Aorta (tissue), 1 donor: ENCODE measurements around a stretch of chr9.

DNA sequence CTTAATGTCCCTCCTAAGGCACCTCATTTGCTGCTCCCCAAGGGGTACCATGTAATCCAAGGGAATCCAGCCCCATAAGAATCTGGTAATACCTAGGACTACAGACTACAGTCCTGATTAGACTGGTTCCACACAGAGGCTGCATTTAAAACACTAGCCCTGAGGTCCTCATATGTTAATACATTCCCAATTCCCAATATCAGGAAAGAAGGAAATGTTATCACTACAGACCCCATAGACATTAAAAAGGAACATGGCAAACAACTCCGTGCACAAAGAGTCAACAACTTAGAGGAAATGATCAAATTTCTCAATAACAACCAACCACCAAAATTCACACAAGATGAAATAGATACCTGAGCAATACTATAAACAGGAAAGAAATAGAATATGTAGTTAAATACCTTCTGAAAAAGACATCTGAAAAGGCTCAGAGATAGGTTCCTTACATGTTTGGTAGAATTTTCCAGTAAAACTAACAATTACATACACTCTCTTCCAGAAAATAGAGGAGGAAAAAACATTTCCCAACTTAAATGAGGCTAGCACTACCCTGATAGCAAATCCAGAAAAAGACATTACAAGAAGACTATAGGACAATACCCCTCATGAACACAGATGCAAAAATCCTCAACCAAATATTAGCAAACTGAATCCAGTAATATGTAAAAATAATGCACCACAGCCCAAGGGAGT lies 28.9 kb downstream of the SEMA4D start:
- PRO-cap = no peak

GRCh38 chr9:89523915-89524259 lies 26.0 kb upstream of the SEMA4D start:
- PRO-cap = no peak

GRCh38 chr9:89536095-89536724 lies 38.3 kb upstream of the SEMA4D start:
- PRO-cap = no peak

DNA sequence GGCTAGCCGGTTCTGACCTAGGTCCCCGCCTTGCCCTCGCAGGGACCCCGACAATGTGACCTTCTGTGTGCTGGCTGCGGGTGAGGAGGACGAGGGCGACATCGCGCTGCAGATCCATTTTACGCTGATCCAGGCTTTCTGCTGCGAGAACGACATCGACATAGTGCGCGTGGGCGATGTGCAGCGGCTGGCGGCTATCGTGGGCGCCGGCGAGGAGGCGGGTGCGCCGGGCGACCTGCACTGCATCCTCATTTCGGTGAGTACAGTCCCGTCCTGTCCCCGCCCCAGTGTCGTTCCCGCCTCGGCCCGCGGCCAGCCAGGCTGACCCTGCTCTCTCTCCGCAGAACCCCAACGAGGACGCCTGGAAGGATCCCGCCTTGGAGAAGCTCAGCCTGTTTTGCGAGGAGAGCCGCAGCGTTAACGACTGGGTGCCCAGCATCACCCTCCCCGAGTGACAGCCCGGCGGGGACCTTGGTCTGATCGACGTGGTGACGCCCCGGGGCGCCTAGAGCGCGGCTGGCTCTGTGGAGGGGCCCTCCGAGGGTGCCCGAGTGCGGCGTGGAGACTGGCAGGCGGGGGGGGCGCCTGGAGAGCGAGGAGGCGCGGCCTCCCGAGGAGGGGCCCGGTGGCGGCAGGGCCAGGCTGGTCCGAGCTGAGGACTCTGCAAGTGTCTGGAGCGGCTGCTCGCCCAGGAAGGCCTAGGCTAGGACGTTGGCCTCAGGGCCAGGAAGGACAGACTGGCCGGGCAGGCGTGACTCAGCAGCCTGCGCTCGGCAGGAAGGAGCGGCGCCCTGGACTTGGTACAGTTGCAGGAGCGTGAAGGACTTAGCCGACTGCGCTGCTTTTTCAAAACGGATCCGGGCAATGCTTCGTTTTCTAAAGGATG lies 1.1 kb downstream of the GADD45G start:
- PRO-cap = bidirectional peak, plus-strand start at position 594 of the sequence, minus-strand start at position 453 of the sequence; bidirectional peak, plus-strand start at position 809 of the sequence, minus-strand start at position 696 of the sequence

DNA sequence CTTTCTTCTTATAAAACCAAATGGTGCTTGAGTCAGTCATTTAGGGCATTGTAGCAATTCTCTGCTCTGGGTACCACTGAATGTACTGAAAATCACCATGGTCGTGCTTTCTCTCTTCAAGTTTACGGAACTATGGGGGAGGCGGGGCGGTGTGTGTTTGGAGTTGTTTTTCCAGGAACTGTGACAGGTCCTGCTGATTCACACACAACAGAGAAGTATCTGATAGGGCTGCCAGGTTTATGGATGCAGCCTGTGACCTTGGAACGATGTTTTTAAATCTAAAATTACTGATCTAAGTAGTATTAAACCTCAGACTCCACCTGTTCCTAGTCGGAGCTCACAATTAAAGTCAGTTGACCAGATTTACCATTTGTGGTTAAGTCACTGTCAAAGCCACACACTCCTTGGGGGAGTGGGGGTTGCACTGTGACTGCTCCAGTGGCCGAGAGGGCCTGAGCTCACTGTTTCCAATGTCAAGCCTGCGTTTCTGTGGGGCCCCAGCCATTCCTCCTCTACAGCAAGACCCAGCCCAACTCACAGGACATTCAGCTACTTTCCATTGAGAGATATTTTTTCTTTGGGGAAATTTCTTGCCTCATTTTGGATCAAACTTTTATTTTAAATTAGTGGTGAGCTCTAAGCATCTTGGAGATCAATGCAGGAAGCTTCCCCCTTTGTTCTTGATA lies 44.4 kb downstream of the GADD45G start:
- PRO-cap = no peak

GRCh38 chr9:89843016-89843491 lies 238.2 kb downstream of the GADD45G start:
- PRO-cap = no peak

- PRO-cap = no peak
Observed at GRCh38 chr9:89844511-89845146, 239.8 kb downstream of the GADD45G start.

DNA sequence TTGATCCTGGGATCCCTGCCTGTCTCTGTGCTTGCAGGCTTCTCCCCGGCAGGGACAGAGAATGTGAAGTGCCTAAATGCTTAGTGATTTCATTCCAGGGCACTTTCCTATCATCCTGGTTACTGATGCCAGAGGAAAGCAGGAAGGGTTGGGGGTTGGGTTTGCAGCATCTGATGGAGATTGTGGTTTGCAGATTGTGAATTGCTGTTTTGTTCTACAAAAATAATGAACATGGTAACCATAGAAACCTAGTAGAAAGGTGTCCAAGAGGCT lies 397.5 kb downstream of the GADD45G start:
- PRO-cap = no peak

DNA sequence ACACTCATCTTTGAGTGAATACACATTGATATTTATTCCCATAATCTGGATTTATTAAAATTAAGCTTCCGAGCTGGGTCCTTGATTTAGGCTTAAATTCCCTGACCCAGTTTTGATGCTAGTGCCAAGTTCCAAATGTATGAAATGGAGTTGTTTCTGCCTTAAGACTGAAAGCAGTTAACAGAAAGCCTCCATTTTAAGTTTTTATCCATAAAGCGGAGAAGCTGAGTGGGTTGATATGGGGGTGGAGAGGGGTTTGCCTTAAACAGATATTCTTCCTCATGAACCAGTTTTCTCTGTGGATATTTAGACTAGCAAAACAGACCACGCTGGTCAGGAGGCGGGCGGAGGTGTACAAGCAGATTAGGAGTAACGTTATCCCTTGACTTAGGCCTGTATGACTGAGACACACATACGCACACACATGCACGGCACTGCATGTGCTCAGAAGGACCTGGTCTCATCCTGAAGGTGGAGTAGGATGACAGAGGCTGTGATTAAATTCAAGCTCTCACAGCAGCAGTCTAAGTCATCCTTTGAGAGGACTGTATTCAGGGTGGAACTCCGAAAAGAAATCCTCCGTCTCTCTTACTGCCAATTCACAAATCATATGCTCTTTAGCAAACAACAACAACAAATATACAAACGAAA lies 209.8 kb downstream of the DIRAS2 start:
- PRO-cap = no peak

DNA sequence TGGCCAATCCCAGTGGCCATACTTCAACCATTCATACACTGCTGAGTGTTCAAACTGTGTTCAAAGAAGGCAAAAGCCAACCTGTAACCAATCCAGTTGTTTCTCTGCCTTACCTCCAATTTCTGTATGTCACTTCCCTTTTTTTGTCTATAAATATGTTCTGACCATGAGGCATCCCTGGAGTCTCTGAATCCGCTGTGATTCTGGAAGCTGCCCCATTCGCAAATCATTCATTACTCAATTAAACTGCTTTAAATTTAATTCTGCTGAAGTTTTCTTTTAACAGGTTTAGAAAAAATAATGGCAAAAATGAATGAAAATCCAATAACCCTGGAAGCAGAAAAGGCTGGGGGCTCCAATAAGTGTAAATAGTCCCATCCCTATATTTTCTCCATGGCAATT lies 1.1 kb upstream of the SYK start:
- PRO-cap = no peak

GRCh38 chr9:90889986-90890688 lies 88.5 kb downstream of the SYK start:
- PRO-cap = no peak

GRCh38 chr9:91131454-91132089 lies 230.1 kb downstream of the AUH start:
- PRO-cap = no peak

- PRO-cap = no peak
Observed at GRCh38 chr9:91300159-91300661, 61.5 kb downstream of the AUH start.

- PRO-cap = no peak
Observed at GRCh38 chr9:91301051-91301732, 60.5 kb downstream of the AUH start.

GRCh38 chr9:91327060-91327621 lies 34.6 kb downstream of the AUH start:
- PRO-cap = no peak

DNA sequence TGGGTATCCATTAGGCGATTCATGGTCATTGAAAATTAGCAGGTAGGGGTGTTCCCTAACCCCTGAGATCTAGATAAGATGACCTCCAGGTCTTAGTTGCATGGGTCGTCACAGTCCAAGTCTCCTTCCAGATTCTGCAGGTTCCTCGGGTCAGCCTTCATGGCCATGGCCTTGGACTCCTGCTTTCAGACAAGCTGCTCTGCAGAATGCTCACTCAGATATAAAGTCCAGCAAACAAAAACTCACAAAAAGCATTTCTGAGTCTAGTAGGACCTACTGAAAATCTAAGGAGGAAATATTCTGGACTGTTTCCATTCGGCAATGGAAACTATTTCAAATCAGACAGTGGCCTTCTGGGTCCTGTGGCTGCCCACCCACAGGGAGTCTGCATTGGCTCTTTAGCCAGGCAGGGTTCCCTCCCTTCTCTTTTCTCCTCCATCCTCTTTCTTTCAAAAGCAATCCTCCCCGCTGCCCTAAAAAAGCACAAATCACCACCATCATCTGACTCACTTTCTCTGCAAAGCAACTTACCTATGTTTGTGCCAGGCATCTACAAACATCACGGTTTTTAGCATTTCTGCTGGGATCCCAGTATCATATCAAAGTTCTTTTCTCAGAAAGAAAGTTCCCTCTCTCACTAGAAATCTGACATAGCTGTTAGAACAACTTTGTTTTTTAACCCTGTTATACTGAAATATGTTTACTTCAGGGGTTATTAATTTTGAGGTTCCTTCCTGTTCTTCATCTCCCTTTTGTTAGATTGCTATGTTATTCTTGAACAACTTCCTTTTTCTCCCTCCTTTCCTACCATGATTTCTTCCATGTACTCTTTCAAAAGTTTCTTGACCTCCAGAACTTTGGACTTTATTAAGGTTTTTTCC lies 20.3 kb downstream of the NFIL3 start:
- PRO-cap = no peak

- PRO-cap = bidirectional peak, plus-strand start at chr9:91424063, minus-strand start at chr9:91423887; bidirectional peak, plus-strand start at chr9:91424723, minus-strand start at chr9:91424557
Observed at GRCh38 chr9:91423944-91424912, 596 bp upstream of the NFIL3 start.

GRCh38 chr9:91424913-91425520 lies 1.4 kb upstream of the NFIL3 start:
- PRO-cap = no peak

DNA sequence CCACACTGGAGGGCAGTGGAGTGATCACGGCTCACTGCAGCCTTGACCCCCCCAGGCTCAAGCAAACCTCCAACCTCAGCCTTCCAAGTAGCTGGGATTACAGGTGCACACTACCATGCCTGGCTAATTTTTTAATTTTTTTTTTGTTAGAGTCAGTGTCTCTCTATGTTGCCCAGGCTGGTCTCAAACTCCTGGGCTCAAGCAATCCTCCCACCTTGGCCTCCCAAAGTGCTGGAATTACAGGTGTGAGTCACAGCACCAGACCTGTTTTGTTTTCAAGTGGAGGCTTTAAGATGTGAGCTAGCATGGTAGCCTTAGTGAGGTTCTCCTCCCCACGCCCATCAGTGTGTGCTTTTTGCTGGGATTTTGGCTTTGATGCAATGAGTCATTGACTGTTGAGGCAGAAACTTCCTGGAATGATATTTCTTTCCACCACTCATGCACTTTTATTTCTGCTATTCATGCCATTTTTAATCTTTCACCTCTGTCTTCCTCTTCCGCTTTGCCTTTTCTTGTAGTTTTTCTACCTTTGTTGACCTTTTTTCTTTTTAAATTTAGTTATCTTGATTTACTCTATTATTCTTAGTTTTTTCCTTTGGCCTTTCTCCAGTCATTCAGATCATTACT lies 4.2 kb upstream of the NFIL3 start:
- PRO-cap = no peak

GRCh38 chr9:91839499-91840216 lies 110.4 kb downstream of the ROR2 start:
- PRO-cap = no peak